ENCODE measurements around a stretch of chr5.

DNA sequence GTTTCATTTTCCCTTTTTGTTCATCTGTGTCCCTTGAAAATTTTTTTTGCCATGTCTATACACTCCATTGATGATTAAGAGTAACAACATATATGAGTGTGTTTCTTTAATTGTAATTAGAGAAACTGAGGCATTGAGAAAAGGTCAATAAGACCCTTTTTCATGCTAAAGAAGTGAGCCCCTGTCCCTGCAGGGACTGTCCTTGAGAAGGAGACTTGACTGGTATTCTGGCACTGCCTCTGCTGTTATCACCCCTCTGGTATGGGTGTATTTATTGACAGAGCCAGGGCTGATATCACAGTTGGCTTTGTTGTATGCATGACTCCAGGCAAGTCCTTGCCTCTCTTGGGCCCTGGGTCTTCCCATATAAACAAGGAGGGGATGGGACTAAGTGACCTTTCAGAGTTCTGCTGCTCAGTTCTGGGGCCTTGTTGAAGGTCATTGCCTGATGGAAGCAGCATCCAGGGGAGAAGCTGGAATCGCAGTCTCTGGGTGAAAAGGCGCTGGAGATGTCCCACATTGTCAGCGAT is 71.8 kb upstream of the PPARGC1B start:
- PRO-cap: no peak
- RAMPAGE, long total RNA, 4 experiments: no peak in any of the 4 experiments

GRCh38 chr5:149693852-149694500 is 36.1 kb upstream of the PPARGC1B start:
- PRO-cap: no peak
- RAMPAGE, long total RNA, 4 experiments: no peak in any of the 4 experiments

DNA sequence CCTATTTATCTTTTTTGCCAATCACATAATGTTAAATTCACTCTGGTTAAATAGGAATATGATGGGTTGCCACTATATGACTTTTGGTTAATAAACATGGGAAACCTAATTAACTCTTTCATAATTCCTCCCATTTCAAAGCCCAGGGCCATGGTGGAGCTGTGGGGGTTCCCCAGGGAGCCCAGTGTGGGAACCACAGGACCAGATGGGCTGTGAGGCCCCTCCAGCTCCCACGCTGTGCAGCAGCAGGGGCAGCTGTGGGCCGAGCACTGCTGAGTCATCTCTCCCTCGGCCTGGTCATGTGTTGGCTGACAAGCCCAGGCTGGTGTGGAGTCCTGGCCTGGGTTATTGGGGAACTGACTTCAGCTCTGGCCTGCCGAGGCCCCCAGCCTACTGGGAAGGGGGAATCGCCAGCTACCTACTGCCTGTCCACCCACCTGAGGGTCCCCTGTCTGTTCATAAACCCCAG is 75.7 kb downstream of the PPARGC1B start:
- PRO-cap: bidirectional peak, plus-strand start at position 332 of the sequence, minus-strand start at position 271 of the sequence
- RAMPAGE, long total RNA, 4 experiments: no peak in any of the 4 experiments

DNA sequence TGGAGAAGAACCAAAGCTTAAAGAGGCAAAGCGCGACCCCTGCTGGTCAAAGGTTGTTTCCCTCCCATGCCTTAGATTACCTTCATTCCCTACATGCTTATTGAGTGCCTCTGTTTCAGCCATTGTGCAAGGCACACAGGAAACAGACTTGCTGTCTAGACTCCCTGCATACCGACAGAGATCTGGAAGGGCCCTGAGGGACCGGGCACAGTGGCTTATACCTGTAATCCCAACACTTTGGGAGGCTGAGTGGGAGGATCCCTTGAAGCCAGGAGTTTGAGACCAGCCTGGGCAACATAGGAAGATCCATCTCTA is 98.4 kb downstream of the PPARGC1B start:
- PRO-cap: unidirectional peak, plus-strand start at position 177 of the sequence
- RAMPAGE, long total RNA, 4 experiments: no peak in any of the 4 experiments

GRCh38 chr5:149834865-149835630 is 104.9 kb downstream of the PPARGC1B start:
- PRO-cap: no peak
- RAMPAGE, long total RNA, 4 experiments: no peak in any of the 4 experiments

DNA sequence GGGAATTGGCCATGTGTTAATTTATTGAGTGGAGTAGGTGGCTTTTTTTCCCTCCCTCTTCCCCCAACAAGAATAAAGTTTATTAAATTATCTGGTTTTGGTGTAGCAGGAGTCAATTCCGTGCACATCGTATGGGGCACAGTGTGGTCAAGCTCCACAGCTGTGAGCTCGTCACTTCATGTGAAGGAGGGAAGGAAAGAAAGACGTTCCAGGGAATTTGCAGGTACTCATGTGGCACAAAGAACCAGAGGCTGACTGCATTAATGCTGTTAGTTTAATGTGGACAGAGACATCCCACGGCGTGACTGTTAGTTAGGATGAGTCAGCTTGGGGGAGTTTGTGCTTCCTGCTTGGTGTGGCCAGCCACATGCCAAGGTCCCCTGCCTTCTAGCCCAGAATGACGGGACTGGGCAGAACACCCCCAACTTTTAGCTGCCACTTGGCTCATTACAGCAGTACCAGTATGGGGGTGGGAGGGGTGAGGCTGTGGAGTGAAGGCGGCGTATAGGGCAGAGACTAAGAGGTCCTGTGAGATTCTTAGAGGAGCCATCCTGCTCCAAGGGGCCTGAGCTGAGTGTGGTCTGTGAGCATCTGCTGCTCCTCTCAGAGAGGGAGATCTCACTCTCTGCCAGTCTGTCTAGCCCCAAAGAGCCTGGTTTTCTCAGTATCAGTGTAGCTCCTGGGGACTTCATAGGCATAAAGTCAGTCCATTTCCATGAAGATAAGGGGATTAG is 33.1 kb downstream of the CSF1R start:
- PRO-cap: unidirectional peak, plus-strand start at position 491 of the sequence
- RAMPAGE, long total RNA, 4 experiments: no peak in any of the 4 experiments

- PRO-cap: no peak
- RAMPAGE, long total RNA, 4 experiments: no peak in any of the 4 experiments
These were observed 26.8 kb upstream of the CSF1R start for GRCh38 chr5:150113176-150113608.

- PRO-cap: no peak
- RAMPAGE, long total RNA, 4 experiments: no peak in any of the 4 experiments
These were observed 4.9 kb upstream of the CDX1 start for GRCh38 chr5:150161689-150162040.

DNA sequence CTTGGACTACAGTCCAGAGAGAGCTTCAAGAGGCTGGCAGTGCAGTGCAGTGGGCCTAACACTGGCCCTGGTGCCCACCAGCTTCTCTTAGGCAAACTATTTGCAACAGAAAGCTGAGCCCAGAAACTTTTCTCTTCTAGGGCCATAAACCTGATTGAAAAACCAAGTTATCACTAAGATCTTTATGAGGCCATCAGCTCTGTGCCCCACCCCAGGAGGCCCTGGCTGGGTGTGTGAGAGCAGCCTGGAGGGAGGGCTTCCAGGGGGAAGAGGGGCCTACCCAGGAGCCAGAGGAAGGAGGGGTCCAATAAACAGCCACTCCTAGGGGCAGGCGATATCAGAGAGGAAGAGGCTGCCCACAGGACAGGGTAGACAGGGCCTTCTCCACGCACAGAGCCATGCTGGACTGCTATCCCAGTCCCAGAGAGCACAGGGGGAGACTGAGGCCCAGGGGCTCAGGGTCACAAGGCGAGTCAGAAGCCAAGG is 4.5 kb upstream of the CDX1 start:
- PRO-cap: no peak
- RAMPAGE, long total RNA, 4 experiments: no peak in any of the 4 experiments

- PRO-cap: no peak
- RAMPAGE, long total RNA, 4 experiments: no peak in any of the 4 experiments
These were observed 11.6 kb downstream of the CDX1 start for GRCh38 chr5:150178054-150178777.

DNA sequence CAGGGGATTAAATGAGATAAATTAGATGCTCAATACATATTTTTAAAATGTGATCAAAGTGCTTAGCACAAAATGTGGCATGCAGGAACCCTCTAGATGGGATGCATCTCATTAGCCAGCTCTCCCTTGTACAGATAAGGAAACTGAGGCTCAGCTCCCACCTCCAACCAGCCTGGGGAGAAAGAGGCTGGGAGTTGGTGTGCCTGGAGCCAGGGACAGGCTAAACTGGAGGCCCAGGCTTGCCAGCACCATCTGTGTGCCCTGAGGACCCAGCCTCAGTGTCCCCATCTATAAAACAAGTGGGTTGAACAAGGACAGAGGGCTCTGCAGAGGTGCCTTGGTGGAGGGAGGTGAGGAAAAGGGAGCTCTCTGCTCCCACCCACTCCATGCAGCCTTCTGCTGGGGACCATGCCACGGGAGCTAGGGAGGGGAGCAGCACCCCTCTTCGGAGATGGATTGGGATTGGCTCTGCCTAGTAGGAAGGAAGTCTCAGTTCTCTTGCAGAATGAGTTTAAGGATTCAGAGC is 25.6 kb downstream of the SLC6A7 start:
- PRO-cap: no peak
- RAMPAGE, long total RNA, 4 experiments: no peak in any of the 4 experiments

GRCh38 chr5:150350542-150351003 is 6.9 kb upstream of the TCOF1 start:
- PRO-cap: no peak
- RAMPAGE, long total RNA, 4 experiments: no peak in any of the 4 experiments

GRCh38 chr5:150356624-150357137 is 816 bp upstream of the TCOF1 start:
- PRO-cap: no peak
- RAMPAGE, long total RNA, 4 experiments: no peak in any of the 4 experiments

- PRO-cap: no peak
- RAMPAGE, long total RNA, 4 experiments: no peak in any of the 4 experiments
These were observed 20.6 kb downstream of the CD74 start for GRCh38 chr5:150392180-150392426.

DNA sequence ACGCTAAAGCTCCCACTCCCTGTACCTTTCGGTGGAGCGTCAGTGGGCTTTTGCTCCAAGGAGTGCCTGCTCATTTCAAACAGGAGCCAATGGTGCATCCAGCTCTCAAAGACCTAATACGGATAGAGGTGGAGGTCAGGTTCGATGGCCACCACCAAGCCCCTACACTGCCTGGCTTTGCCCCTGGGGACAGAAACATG is 8.2 kb downstream of the CD74 start:
- PRO-cap: no peak
- RAMPAGE, long total RNA, 4 experiments: no peak in any of the 4 experiments

- PRO-cap: unidirectional peak, minus-strand start at chr5:150419739
- RAMPAGE, long total RNA, 4 experiments: no peak in any of the 4 experiments
These were observed 6.8 kb upstream of the CD74 start for GRCh38 chr5:150419579-150419903.

- PRO-cap: no peak
- RAMPAGE, long total RNA, 4 experiments: no peak in any of the 4 experiments
These were observed 18.5 kb upstream of the NDST1 start for GRCh38 chr5:150489451-150489809.

DNA sequence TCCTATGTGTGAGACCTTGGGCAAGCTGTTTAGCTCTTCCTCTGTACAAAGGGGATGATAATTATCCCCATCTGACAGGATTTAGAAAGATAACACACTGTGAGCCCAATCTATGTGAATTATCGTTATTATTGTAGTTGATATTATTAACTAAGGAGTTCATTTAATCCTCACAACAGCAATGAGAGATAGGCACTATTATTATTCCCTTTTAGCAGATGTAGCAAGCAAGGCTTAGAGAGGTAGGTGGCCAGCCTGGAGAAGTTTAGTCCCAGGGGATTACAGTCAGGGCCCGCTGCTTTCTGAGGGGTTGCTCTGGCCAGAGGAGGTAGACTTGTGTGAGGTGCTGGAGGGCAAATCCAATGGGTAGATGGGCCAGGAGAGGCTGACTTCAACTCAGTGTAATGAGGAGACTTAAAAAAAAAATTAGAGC is 15.8 kb upstream of the NDST1 start:
- PRO-cap: no peak
- RAMPAGE, long total RNA, 4 experiments: no peak in any of the 4 experiments

GRCh38 chr5:150501655-150502591 is 6.0 kb upstream of the NDST1 start:
- PRO-cap: bidirectional peak, plus-strand start at chr5:150502170, minus-strand start at chr5:150502140; bidirectional peak, plus-strand start at chr5:150502375, minus-strand start at chr5:150502208
- RAMPAGE, long total RNA, 4 experiments: no peak in any of the 4 experiments

DNA sequence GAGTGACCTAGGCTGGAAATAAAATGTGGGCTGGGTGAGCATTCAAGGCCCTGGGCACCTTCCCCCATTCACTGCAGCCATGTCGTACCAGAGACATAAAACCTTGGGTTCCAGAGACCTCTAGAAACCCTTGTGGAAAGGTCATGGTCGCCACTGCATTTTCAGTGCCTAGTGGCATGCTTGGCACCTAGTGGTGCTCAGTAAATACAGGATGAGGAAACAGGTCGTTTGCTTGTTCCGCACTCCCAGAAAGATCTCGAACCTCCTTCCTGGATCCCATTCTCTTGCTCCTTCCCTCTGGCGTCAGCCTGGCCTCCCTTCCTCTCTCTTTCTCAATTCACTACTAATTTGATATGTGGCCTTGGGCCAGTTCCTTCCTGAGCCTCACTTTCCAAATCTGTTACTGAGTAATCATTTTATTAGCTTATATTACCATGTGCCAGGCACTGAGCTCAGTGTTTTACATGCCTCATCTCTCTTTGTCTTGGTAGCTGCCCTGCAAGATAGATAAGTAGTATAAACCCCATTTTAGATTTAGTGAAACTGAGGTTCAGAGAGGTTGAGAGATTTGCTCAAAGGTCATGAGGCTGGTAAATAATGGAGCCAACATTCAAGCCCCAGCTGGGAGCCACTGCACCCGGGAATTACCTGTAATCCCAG is 4.5 kb downstream of the NDST1 start:
- PRO-cap: bidirectional peak, plus-strand start at position 200 of the sequence, minus-strand start at position 162 of the sequence; bidirectional peak, plus-strand start at position 414 of the sequence, minus-strand start at position 258 of the sequence
- RAMPAGE, long total RNA, 4 experiments: no peak in any of the 4 experiments